SK-MEL-5 (cell line): ENCODE measurements around a stretch of chr20.

RAMPAGE:
- cytosol, long total RNA = no peak
- long total RNA = no peak
- nucleus, long total RNA = no peak
Measured at GRCh38 chr20:8161530-8162218, 29.6 kb downstream of the PLCB1 start.

DNA sequence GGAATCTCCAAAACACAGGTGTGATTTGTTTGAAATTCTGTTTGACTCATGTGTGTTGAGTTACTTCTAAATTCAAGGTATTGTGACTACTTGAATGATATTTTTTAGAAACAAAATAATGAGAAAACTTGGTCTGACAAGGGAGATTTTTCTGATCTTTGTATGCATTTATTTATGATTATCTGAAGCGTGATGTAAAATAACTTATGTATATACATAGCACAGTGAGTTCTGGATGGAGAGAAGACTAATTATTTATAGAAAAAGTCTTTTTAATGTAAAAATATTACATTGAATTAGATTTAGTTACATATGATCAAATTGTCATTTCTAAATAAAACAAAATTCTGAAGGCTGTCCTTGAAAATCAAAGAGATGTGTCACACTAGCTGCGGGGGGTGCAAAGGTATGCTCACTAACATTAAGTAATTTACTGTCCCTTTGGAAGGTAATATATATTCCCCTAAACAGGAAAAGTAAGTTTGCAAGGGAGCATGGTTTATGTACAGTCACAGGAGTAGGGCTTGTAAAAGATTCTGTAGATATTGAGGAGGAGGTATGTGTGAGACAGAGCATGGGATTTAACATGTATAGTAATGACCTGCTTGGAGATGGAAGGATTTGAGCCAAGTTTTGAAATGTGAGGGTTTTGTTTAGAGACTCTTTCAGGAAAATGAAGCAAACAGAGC lies 284.2 kb downstream of the PLCB1 start:
RAMPAGE:
- cytosol, long total RNA = no peak
- long total RNA = no peak
- nucleus, long total RNA = no peak

DNA sequence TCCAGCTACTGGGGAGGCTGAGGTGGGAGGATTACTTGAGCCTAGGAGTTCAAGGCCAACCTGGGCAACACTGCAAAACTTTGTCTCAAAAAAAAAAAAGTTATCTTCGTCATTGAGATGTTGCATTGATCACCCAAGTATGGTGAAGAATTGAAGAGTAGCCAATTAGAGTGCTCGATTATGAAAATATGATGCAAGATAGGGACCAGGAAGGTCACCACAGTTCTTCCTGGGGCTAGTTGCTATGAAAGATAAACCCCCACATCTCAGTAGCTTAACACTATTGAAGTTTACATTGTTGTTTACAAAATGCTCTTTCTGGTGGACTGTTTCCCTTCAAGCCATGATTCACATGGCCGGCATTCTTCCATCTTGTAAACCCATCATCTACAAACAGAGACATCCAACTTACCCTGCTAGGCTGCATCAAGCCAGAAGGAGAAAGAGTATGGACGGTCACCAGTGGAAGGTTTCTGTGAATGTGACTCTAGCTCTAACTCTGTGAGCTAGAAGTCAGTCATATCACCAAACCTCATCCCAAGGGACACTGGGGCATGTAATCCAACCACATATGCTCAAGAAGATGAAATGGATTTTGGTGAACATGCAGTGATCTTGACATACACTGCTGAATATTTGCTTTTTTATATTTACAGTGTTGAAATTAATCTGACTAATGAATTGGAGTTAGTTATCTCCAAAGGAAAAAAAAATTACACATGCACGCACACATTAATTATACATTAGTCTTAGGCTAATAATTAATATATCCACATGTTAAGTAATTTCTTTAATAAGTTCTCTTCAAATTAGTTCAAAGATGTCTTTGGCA lies 340.7 kb downstream of the PLCB1 start:
RAMPAGE:
- cytosol, long total RNA = no peak
- long total RNA = no peak
- nucleus, long total RNA = no peak

GRCh38 chr20:8518575-8519268 lies 386.7 kb downstream of the PLCB1 start:
RAMPAGE:
- cytosol, long total RNA = no peak
- long total RNA = no peak
- nucleus, long total RNA = no peak

DNA sequence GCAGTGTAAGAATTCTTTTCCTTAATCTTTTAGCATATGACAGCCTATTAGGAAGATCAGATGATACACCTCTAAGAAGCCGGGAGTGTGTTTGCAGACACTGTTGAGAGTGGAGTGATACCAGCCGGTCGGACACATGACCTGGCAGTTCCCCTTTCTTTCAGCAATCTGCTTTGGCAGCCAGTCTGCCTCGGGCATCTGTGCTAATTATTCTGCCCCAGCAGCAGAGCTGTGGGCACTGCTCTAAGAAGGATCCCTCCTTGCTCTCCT lies 50.9 kb downstream of the PLCB4 start:
RAMPAGE:
- cytosol, long total RNA = no peak
- long total RNA = no peak
- nucleus, long total RNA = no peak

DNA sequence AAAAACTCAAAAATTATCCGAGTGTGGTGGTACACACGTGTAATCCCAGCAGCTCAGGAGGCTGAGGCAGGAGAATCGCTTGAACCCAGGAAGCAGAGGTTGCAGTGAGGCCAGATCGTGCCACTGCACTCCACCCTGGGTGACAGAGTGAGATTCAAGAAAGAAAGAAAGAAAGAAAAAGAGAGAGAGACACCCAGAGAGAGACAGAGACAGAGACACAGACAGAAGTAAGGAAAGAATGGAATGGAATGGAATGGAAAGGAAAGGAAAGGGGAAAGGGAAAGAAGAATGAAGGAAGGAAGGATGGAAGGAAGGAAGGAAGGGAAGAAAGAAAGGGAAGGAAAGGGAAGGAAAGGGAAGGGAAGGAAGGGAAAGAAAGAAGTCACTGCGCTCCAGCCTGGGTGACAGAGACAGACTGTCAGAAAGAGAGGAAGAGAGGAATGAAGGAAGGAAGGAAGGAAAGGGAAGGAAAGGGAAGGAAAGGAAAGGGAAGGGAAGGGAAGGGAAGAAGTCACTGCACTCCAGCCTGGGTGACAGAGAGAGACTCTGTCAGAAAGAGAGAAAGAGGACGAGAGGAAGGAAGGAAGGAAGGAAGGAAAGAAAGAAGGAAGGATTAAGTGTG lies 221.4 kb upstream of the LAMP5 start:
RAMPAGE:
- cytosol, long total RNA = no peak
- long total RNA = no peak
- nucleus, long total RNA = no peak

RAMPAGE:
- cytosol, long total RNA = no peak
- long total RNA = no peak
- nucleus, long total RNA = no peak
Measured at GRCh38 chr20:9307552-9307994, 206.8 kb upstream of the LAMP5 start.

DNA sequence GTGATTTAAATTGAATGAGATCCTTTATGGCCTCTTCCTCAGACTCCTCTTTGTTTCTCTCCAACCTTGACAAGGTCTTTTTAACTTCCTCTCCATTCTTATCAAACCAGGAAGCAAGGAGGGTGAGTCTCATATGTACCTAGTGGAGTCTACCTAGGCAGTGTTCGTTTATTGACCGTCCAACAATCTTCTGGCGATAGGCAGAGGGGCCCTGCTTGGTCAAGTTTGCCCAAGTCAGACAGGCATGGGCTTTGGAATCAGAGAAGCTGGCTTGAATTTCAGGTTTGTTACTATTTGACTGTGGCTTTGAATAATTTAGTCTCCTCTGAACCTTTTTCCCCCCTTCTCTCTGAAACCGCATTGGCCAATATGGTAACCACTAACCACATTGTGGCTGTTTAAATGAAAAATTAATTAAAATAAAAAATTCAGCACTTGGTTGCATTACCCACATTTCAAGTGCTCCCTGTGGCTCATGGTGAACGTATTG lies 184.1 kb upstream of the LAMP5 start:
RAMPAGE:
- cytosol, long total RNA = no peak
- long total RNA = no peak
- nucleus, long total RNA = no peak

DNA sequence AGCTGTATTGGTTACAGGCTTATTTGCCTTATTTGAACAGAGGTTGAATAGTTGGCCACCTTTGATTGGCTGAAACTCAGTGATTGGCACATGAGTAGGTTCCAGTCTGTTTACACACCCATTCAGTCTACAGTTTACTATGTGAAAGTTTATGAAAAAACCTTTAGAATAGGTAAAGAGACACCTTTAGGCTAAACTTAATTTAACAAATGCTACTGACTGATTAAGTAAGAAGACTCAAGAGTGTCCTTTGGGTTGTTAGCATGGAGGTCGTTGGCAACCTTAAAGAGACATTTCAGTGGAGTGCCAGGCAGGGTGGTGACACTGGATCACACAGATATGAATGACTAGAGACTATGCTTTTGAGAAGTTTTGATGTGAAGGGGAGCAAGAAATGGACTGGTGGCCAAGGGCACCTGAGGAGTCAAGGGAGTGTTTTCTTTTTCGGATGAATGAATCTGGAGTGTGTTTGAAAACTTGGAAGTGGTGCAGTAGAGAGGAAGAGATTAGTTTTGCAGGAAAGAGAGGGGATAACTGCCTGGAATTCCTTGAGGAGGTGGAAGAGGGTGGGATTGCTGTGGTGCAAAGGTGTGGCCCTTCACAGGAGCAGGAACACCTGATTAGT lies 110.6 kb upstream of the LAMP5 start:
RAMPAGE:
- cytosol, long total RNA = no peak
- long total RNA = no peak
- nucleus, long total RNA = no peak

DNA sequence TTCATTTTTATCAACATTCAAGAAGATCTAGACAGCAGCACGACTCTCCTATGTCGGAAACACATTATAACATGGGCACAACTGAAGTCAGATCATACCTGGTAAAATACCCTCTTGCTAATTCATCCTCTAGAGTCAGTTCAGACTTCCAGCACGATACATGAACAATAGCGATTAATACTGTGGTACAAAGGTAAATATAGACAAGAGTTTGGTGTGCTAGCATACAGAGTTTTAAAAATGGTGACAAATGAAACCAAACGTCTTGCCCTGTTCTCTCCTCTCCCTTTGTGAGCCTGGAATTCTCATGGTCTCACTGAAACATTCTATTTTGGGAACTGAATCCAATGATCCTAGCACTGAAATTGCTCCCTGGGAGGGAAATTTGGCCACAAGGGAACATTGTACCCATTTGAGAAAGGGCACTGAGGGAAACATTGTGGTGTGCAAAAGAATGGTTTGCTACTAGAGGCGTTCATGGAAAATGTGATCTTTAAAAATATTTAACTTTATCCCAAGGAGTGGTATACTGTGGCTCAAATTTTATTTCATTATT lies 23.9 kb downstream of the LAMP5 start:
RAMPAGE:
- cytosol, long total RNA = no peak
- long total RNA = no peak
- nucleus, long total RNA = no peak

RAMPAGE:
- cytosol, long total RNA = no peak
- long total RNA = no peak
- nucleus, long total RNA = no peak
Measured at GRCh38 chr20:10487201-10487687, 52.1 kb downstream of the SLX4IP start.

DNA sequence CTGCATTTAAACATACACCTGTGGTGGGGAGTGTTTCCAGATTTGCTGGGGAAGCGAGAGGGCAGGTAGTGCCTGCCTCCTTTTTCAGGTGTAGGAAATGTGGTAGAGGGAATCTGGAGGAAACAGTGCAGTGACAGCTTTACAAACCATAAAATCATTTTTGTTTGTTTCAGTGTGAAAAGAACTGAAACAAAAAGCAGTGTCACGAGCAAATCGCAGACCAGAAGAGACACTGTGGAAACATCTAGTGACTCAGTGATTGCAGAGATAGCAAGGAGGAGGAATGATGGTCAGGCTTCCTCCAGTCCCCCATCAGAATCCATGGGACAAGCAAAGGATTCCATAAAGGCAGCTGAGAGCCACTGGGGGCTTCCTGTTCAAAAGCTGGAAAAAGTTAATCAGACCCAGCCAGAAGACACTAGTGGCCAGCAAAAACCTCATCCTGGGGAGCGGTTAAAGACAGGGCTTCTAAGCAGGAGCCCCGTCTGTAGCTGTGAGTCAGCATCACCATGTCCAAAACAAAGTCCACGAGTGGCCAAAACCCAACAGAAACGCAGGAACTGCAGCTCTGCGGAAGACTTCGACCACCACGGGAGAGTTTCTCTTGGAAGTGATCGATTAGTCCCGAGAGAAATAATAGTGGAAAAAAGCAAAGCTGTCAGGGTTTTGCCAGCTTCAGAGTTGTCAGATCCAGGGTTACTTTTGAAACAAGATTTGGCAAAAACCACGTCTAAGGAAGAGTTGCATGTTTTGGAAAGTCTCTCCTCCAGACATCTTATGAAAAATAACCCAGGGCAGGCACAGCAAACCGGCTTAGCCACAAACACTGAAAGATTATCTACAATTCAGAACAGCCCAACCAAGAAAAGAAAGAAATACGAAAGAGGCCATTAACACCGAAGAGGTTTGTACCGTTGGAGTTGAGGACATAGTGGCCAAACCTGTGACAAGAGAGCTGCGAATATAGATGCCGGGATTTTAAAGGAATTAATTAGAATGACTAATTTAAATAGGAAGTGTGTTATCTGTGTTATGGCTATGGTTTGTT lies 51.0 kb downstream of the JAG1 start:
RAMPAGE:
- cytosol, long total RNA = no peak
- long total RNA = no peak
- nucleus, long total RNA = no peak

DNA sequence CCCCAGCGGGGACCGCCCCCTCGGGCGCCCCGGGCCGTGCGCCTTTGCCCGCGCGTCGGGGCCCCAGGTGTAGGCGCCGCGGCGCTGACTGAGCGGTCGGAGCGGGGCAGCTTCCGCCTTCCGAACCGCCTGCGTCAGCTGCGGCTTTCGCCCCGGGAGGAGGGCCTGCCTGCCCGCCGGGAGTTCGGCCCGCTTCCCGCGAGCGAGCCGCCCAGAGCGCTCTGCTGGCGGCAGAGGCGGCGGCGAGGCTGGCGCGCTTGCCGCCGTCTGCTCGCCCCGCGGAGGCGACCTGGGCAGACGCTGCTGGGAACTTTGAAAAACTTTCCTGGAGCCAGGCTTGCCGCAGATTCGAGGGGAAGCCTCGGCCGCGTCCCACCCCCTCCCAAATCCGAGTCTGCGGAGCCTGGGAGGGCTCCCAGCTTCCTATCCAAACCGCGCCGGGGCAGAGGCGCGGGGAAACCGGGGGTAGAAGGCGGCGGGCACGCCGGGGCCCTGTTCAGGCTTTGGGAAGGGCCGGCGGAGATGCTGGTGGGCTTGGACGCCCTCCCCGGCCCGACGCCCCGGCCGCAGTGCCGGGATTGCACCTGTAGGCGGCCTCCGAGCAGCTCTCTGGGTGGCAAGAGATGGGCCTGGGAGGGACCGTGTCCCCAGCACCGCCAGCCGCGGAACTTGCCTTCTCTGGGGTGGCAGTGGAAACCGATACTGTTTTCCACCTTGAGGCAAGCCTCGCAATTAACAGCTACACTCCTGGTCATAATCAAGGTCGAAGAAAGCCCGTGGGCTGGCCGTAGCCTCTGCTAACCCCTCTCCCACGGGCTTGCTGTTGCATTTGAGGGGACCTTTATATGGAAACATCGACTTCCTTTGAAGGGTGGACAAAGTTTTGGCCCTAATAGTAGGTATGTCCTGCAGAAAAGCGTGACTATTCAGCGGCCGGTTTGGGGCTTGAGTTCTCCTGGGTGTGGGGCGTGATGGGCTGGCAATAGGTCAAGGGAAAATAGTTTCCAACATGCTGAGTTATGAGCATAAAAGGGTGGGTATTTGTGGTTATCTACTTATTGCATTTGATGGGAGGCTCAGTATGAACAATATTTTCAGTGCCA lies 851 bp upstream of the JAG1 start:
RAMPAGE:
- cytosol, long total RNA = no peak
- long total RNA = no peak
- nucleus, long total RNA = no peak

DNA sequence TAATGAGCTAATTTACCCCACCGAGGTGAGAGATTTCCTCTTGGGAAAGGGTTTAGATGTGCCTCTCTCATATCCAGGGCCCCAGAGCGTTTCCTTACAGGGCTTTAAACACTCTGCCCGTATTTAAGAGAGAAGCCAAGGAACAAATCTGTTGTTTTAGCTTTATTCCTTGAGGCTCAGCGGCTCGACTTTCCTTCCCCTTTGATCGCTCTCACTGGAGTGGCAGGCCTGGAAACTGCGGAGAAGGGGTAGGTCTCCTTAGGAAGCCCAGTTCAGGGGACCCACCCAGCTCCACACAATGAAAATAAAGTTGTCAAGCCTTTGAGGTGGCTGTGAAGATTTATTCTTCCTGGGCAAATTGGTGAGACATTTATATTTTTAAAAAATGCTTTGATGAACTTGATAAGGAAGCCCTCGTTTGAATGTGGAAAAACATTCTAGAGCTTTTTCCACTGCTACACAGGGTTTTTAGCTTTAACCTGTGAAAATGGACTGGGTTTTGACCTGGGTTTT lies 132.0 kb upstream of the JAG1 start:
RAMPAGE:
- cytosol, long total RNA = no peak
- long total RNA = no peak
- nucleus, long total RNA = no peak

DNA sequence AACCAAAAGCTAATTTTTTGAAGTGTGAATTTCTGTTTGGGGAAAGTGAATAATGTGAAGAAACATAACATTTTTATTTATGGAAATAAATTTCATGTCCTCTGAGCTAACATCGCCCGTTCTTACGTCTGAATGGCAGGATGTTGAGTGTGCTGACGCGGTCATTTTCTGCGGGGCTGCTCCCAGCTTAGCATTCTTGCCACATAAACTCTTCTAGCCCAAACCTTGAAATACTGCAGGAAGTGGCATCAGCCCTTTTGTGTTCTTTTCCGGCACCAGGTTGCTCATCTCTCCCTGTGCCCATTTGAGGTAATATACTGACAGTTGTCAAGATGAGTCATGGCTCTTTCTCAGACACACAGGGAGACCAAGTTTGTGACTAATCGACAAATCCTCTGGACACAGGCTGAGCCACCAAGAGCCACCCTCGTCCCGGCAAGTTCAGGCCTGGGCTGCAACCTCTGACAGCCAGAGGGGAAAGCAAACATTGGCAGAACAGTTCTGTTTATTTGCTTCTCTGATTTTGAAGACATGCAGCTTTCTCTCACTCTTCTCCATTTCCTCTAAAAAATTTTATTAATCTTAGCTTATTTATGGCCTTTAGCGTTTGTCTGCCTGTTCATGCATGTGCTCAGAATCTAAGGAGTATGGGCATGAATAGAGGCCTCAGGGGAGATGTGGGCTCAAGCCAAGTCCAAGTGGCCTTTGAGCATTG lies 328.0 kb upstream of the JAG1 start:
RAMPAGE:
- cytosol, long total RNA = no peak
- long total RNA = no peak
- nucleus, long total RNA = no peak

DNA sequence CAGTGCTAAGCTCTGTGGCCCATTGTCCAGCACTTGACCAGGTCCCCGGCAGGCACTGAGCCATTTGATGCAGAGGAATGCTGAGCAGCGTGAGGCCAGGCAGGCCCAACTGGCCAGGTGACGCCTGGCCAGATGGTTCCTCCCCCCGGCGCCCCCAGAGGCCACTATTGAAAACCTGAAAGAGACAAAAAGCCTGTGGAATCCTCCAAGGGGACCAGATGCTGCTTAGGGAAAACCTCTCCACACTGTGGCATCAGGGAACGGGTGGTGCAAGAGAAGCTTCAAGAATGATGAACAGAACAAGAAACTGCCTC lies 597.6 kb upstream of the JAG1 start:
RAMPAGE:
- cytosol, long total RNA = no peak
- long total RNA = no peak
- nucleus, long total RNA = no peak

GRCh38 chr20:11890259-11891129 lies 27.2 kb upstream of the BTBD3 start:
RAMPAGE:
- cytosol, long total RNA = no peak
- long total RNA = no peak
- nucleus, long total RNA = no peak

DNA sequence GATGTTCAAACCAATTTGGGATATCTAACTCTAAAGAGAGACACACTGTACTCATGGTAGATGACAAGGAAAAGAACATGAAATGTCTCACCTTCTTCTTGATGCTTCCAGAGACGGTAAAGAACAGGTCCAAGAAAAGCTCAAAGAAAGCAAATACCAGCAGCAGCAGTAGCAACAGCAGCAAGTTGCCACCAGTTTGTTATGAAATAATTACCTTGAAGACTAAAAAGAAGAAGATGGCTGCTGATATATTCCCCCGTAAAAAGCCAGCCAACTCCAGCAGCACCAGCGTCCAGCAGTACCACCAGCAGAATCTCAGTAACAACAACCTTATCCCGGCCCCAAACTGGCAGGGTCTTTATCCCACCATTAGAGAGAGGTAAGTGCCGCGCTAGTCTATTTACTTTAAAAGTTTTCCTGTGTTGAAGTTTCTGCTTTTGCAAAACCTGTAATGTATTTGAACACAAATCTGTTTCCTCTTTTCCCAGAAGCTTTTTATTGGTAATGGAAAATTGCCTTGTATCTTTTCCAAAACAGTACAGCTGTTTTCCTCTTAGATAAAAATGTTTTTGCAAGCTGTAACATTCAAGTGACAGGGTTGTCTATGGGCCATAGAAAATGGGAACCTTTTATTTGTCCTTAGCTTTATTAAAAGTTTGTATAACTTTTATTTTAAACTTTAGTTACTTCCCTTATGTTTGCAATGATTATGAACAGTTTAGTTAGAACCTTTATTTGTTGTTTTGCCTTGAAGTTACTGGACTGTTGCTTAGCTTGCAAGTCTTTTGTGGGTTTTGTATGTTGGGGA lies 734 bp downstream of the BTBD3 start:
RAMPAGE:
- cytosol, long total RNA = no peak
- long total RNA = no peak
- nucleus, long total RNA = no peak

GRCh38 chr20:12045275-12045726 lies 127.6 kb downstream of the BTBD3 start:
RAMPAGE:
- cytosol, long total RNA = no peak
- long total RNA = no peak
- nucleus, long total RNA = no peak

RAMPAGE:
- cytosol, long total RNA = no peak
- long total RNA = no peak
- nucleus, long total RNA = no peak
Measured at GRCh38 chr20:12048332-12048531, 130.5 kb downstream of the BTBD3 start.